Thoracic aorta endothelial cell (primary cell): ENCODE results near the genes PPP3R2 and OR13C8.

GRCh38 chr9:100594031-100594295 is 16.1 kb downstream of the CAVIN4 start:
- CAGE, long polyA plus RNA, result no peak

DNA sequence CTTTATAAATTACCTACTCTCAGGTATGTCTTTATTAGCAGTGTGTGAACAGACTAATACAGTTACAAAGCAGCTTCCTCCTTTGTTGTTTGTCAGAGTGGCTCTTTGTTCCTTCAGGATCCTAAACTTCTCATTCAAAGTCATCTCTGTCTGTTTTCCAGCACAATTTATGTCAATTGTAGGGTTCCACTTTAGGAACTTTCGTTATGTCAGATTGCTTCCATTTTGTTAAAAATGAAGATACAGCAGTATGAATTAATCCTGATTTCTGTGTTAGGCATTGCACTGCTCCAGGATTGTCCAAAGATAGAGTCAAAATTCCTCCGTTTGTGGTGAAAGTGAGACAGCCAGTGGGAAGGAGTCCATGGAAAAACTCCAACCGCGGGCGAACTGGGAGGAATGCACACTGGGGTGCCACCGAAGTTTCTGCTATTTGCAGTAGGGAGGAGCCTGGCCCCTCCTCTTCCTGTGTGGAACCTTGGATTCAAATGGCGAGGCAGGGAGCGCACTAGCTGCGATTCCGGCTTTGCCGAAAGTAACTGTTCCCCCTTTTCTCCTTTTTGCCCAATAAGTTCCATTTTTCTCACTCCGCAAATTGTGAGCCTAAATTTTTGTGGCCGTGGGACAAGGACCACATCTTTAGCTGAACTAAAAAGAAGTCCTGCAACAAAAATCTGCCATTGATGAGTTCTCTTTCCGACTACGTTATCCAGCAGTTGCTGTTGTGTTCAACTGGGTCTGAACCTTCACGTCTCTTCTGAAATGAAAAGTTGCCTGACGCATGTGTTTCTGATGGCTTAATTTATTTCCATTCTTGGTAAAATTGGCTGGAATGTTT is 9.3 kb downstream of the BAAT start:
- CAGE, long polyA plus RNA, result no peak

DNA sequence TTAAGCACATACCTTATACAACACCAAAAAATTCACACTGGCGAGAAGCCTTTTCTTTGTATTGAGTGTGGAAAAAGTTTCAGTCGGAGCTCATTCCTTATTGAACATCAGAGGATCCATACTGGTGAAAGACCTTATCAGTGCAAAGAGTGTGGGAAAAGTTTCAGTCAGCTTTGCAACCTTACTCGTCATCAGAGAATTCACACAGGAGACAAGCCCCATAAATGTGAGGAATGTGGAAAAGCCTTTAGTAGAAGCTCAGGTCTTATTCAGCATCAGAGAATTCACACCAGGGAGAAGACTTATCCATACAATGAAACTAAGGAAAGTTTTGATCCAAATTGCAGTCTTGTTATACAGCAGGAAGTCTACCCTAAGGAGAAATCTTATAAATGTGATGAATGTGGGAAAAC is 10.1 kb downstream of the ZNF189 start:
- CAGE, long polyA plus RNA, result no peak

GRCh38 chr9:101413175-101414564 is 15.0 kb downstream of the ZNF189 start:
- CAGE, long polyA plus RNA, result no peak

DNA sequence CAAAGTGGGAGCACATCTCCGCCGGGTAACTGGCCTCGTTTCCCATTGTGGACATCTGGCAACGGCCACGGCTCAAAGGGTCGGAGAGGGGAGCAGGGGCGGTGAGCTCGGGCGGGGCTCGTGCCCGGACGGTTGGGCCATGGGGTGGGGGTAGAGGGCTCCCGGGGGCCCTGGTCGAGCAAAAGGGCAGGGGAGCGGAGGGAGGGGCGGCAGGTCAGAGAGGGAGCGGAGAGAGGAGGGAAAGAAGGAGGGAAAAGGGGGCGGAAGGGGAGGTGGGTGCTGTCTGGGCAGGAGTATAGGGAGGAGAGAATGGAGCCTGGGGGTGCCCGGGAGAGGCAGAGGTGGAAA is at the start of gene PPP3R2:
TSS of gene PPP3R2 (minus strand) at position 94 of the 348 bp plus-strand sequence.
- CAGE, long polyA plus RNA, result no peak

DNA sequence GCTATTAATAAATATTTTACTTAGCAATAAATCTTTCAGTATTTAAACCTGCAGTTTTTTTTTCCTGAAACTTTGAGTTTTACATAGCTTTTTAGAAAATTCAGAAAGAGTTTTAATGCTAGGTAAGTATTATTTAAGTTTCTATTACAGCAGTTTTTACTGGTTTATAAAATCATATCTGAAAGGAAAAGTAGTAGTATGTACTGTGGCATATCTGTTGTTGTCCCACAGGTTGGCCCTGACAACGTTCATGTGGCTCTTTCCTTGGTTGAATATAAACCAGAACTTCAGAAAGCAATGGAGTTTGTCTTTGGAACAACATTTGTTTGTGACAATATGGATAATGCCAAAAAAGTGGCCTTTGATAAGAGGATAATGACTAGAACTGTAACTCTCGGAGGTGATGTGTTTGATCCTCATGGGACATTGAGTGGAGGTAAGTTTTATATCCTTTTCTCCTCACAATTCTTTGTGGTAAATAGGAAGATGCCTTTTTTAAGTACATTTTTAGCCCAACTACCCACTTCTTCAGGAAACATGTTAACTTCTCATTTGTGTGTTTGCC is 23.9 kb downstream of the SMC2 start:
- CAGE, long polyA plus RNA, result no peak

- CAGE, long polyA plus RNA, result no peak
These were observed 30.6 kb downstream of the SMC2 start for GRCh38 chr9:104124653-104125175.

DNA sequence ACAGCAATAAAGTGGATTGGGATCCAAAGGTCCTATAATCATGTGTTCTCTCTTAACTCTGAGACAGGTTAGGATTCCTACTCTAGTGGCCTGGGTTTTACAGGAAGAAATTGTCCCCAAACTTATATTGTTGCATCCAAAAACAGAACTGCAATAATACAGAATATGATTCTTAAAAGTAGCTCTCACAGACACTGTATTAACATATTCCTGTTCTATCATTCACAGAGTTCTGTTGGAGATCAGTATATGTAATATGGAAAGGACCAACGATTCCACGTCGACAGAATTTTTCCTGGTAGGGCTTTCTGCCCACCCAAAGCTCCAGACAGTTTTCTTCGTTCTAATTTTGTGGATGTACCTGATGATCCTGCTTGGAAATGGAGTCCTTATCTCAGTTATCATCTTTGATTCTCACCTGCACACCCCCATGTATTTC is at the start of gene OR13C8:
TSS of gene OR13C8 (plus strand) at position 257 of the 439 bp plus-strand sequence.
- CAGE, long polyA plus RNA, result no peak

- CAGE, long polyA plus RNA, result no peak
These were observed 1.2 kb downstream of the NIPSNAP3A start for GRCh38 chr9:104748628-104749177.

DNA sequence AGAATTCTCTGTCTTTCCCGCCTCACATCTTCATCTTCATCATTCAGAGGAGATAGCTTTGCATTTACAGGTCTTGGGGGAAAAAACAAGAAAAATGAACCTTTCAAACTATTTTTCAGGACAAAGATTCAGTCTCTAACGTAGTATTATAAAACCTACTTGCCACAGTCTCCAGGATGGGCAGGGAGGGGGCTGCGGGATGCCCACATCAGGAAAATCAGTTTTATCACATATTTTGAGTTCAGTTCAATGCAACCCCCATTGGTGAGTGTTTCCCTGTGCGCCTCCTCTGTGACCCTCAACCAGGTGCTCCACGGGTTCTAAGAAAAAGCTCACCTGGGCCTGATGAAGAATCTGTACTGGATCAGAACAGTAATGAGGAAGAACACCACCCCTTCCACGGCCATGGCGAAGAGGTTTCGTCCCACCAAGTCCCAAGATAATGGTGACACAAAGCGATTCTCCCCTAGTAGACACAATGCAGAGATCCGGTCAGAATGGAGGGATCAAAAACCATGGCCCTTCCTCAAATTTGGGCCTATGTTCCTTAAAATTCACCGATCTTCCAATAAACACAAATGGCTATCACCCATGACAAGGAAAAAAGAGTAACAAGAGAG is 29.0 kb downstream of the NIPSNAP3B start:
- CAGE, long polyA plus RNA, result no peak

GRCh38 chr9:104804349-104805092 is 40.6 kb downstream of the NIPSNAP3B start:
- CAGE, long polyA plus RNA, result no peak

GRCh38 chr9:104810815-104811666 is 47.1 kb downstream of the NIPSNAP3B start:
- CAGE, long polyA plus RNA, result no peak

- CAGE, long polyA plus RNA, result no peak
These were observed 76.4 kb downstream of the ABCA1 start for GRCh38 chr9:104851444-104852032.

- CAGE, long polyA plus RNA, result no peak
These were observed 75.0 kb downstream of the ABCA1 start for GRCh38 chr9:104852740-104853492.

- CAGE, long polyA plus RNA, result no peak
These were observed 45.1 kb downstream of the ABCA1 start for GRCh38 chr9:104882679-104883449.

DNA sequence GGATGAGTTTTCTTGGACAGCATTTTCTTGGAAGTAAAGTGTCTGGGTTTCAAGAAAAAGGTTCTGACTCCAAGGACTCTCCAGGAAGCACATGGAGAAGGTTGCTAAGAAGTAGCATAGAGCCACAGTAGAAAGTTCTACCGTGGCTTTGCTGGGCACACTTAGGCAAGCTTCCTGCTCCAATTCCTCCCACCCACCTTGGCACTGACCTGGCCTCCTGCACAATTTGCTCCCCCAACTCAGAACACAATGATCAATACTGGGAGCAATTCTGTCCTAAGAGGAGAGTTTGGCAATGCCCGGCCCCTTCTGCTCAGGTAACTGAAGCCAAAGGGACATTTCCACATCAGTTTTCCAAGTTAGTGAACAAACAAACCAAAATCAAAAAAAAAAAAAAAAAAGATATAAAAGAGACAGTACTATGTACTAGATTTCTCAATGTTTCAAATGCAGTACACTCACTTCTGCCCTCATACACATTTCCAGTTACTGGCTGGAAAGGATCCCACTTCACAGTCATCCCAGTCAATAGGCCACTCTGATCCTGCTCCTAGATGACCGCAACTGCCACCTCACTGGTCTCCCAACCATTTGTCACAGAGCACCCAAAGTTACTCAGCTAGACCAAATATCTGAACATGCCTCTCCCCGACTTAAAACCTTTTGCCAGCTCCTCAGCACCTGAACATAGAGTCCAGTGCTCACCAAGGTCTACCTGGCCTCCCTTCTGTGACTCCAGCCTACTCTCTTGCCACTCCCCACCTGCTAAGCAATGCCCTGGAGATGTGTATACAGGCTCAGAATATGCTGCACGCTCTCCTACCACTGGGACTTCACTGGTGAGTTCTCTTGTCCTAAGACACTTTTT is 21.4 kb downstream of the ABCA1 start:
- CAGE, long polyA plus RNA, result no peak

- CAGE, long polyA plus RNA, result no peak
These were observed 33.3 kb upstream of the ABCA1 start for GRCh38 chr9:104961213-104961687.

DNA sequence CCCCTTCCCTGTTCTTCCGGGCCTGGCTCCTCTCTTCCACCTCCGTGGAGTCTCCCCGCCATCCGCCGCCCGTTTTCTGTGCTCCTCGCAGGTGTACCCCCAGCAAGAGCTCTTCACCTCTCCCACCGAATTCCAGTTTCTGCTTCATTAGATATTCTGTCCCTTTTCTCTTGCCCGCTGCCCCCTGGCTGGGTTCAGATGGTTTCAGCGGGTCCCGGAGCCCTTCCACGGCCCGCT is 720 bp downstream of the SLC44A1 start:
- CAGE, long polyA plus RNA, result no peak

- CAGE, long polyA plus RNA, result no peak
These were observed 8.0 kb downstream of the SLC44A1 start for GRCh38 chr9:105252413-105252958.

DNA sequence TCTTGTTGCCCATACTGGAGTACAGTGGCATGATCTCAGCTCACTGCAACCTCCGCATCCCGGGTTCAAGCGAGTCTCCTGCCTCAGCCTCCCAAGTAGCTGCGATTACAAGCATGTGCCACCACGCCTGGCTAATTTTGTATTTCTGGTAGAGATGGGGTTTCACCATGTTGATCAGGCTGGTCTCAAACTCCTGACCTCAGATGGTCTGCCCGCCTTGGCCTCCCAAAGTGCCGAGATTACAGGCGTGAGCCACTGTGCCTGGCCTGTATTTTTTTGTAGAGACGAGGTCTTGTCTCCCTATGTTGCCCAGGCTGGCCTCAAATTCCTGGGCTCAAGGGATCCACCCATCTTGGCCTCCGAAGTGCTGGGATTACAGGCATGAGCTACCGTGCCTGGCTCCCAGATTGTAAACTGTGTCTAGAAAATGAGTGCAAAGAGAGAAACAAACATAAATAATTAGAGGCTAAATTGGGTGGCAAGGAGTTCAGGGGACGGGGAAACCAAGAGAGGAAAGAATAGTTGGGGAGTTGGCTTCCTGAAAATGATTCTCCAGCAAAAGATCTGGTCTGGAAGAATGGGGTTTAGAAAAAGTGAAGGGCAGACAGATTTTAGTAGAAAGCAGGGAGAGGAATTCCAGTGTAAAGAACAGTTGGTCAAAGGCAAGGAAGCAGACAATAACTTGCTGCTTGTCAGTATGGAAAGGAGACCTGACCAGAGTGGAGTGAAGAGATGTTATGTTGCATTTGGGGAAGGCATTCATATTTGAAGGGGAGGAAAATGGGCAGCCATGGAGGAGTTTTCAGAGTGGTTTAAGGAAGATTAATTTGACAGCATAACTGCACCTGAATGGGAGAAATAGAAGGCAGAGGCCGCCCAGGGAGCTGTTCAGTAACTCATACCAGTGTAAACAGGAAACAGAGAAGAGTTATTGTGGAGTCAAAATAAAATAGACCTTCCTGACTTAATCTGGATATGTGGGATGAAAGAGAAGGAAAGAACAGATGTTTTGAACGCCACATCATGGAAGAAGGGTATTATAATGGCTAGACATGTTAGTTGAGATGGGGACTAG is 13.0 kb downstream of the SLC44A1 start:
- CAGE, long polyA plus RNA, result no peak